HGPS cell (cell line): ENCODE measurements around a stretch of chr10.

- RRBS, result no CpG with 5 or more reads among the region's 1 CpG
Measured at GRCh38 chr10:37026624-37027038, 98.8 kb upstream of the ANKRD30A start.

- RRBS, result no CpG with 5 or more reads among the region's 3 CpGs
Measured at GRCh38 chr10:37748810-37749350, 108.5 kb downstream of the ZNF248 start.

DNA sequence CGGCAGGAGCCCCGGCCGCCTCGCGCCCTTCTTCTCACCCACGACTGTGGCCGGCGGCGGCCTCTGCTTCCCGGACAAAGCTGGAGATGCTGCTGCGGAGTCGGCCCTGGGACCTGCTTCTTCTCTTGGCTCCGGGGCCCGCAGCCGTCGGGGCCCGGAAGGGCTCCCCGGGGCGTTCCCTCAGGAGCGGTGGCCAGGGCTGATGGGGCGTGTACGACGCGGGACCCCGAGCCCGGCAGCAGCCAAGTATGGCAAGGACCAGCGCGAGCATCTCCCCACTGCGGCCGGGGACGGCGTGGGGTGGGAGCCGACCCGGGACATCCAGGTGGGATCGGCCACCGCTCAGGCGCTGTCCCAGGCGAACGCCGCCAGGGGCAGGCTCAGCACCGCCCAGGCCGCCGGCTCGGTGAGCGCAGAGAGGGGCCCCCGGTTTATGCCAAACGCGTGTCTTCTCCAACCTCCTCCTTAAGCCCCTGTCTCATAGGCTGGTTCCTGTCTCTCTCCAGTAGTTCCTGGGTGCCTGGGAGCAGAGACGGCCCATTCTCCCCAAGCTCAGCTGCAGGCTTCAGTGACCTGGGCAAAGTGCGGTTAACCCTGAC is 27.5 kb upstream of the BMS1 start:
- RRBS, result 8% methylated on average over 21 of the region's 50 CpGs

DNA sequence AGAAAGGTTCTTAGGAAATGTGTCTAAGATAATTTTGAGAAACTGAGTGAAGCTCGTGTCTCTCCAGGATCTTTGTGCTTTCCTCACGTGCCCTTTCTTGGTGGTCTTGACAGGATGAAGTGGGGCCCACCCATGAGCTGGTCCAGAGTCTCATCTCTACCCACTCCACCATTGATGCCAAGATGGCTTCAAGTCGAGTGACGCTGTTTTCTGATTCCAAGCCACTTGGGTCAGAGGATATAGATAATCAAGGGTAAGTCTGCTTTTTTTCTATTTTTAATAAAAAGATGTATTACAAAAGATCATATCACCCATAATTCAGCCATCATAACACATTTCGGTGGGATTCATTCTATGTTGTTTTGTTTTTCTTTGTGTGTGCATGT is 11.1 kb downstream of the BMS1 start:
- RRBS, result no CpG with 5 or more reads among the region's 5 CpGs

- RRBS, result 15% methylated on average over 4 of the region's 42 CpGs
Measured at GRCh38 chr10:42951461-42952286, 125.2 kb upstream of the RET start.

DNA sequence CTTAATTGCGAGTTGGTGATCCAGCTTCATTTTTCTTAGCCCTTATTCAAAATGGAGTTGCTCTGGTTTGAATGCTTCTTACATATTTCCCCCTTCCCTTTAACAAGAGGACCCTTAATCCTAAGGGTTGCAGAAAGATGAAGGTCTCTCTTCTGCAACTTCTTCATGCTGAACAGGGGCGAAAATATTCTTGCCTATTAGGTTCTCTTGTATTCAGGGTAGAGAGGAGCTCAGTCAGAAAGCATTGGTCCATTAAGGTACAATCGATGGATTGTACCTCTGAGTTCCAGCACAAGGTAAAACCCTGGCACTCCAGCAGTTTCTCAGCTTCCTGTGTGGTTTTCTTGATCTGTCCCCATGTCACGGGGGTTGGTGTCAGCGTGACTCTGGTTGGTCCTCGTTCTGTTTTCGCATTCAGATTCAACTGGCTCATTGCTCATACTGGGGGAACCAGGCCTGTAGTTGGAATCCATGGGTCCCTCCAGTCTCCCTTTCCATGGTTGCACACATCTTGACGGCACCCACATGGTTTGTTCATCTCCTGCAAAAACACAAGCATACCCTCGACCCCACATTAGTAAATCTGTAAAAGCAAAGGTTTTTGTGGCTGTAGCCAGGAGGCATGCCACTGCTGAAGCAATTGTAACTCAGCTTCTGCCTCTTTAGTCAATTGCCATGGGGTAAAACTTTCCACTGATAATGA is 32.7 kb upstream of the RASGEF1A start:
- RRBS, result no CpG with 5 or more reads among the region's 9 CpGs

- RRBS, result no CpG with 5 or more reads among the region's 18 CpGs
Measured at GRCh38 chr10:43395586-43396096, 13.3 kb downstream of the HNRNPF start.

DNA sequence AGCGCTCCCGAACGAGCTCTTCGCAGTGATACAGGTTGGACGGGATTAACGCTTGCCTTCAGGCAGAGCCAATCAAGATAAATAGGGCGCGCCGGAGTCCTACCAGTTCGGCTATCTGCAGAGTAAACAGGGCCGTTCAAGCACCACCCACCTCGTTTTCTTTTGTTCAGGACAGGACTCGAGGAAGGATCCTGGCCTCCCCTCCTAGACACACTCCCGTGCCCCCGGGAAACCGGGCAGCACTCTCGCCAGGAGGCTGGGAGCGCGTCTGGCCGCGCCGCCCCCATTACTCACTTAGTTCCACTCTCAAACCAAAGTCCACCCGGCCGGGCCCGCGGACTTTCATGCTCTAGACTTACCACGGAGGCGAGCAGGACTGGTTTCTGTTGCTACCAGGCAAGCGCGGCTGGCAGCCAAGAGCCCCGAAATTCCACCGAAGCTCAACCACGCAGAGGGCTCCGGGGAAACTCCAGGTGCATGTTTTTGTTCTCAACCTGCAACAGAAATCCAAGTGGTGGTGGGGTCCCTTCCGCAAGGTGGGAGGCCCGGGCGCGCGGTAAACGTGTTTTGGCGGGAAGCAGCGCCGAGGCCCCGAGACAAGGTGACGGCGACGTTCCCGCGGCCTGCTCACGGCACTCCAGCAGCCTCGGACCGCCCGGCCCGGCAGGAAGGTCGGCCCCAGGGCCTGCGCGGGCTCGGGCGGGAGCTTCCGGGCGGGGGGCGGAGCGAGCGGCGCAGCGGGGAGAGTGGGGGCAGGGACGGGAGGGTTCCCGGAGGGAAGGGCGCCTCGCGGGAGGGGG is 12.7 kb downstream of the HNRNPF start:
- RRBS, result 2% methylated on average over 26 of the region's 71 CpGs

- RRBS, result 1% methylated on average over 16 of the region's 48 CpGs
Measured at GRCh38 chr10:43397110-43397652, 11.8 kb downstream of the HNRNPF start.

- RRBS, result 3% methylated on average over 7 of the region's 47 CpGs
Measured at GRCh38 chr10:43408037-43408661, 837 bp downstream of the HNRNPF start.

DNA sequence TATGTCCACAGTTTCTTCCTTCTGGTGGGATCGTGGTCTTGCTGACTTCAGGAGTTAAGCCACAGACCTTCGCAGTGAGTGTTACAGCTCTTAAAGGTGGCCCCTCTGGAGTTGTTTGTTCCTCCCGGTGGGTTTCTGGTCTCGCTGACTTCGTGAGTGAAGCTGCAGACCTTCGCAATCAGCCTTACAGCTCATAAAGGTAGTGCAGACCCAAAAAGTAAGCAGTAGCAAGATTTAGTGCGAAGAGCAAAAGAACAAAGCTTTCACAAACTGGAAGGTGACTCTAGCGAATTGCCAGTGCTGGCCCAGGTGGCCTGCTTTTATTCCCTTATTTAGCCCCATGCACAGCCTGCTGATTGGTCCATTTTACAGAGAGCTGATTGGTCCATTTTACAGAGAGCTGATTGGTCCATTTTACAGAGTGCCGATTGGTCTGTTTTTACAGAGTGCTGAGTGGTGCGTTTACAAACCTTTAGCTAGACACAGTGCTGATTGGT is 111.0 kb upstream of the ZNF32 start:
- RRBS, result no CpG with 5 or more reads among the region's 10 CpGs

DNA sequence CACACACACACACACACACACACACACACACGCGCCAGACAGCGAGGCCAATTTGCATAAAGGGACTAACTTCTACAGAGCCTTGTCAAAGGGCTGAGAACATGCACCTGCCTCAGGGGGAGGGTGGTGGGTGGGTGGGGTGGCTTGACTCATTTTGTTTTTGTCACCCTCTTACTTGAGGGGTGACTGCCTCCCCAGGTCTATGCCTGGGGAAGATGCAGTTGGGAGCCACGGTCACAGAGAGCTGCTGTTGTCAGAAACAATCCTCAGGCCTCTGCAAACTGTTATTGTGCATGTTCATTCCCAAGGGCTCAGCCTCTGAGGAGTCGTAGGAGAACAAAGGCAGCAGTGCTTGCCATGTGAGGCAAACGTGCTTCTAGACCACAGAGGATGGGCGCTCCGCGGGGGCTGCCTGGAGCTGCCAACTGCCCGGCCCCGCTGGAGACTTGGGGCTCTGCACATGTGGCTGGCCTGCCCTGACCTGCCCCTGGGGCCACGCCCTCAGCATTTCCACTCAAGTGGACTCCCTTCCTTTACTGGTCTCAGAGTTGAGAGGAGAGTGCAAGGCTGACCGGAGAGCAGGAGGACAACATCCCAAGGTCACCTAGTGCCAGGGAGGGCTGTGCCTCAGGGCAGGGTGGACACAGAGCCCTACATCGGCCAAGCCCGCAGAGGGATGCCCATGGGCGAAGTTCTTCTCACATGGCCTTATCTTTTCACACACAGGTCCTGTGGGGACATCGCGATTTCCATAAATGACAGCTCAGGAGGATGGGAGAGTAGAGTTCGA is 222.2 kb upstream of the ZNF32 start:
- RRBS, result no CpG with 5 or more reads among the region's 19 CpGs

DNA sequence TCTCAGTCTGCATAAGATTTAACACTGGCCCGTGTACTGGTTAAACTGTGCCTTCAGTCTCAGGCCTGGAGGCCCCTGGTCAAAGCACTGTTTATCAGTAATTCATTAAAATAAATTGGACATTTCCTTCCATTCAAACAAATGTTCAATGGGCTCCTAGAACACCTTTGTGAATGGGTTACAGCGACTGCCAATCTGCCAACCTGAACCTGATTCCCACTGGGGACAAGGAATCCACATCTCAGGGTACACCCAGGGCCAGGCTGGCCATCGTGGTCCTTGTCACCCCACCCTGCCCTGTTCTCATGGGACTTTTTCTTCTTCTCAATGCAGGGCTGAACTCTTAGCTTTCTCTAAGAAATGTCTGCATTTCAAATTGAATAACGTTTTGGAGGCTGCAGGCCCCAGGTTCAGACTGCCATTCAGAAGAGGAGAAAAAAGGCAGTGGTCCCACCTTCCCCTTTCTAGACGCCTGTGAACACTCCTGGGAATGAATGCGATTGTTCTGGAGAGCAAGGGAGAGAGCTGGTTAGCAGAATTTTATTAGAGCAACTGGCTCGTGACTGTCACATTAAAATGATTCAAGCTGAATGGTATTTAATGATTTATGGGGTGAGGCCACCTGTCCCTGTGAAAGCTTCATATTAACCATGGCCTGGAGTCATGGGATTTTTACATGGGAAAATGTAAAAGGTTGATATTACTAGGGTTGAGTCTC is 8.7 kb downstream of the CXCL12 start:
- RRBS, result no CpG with 5 or more reads among the region's 7 CpGs

GRCh38 chr10:44380740-44381272 is 4.1 kb downstream of the CXCL12 start:
- RRBS, result no CpG with 5 or more reads among the region's 9 CpGs

DNA sequence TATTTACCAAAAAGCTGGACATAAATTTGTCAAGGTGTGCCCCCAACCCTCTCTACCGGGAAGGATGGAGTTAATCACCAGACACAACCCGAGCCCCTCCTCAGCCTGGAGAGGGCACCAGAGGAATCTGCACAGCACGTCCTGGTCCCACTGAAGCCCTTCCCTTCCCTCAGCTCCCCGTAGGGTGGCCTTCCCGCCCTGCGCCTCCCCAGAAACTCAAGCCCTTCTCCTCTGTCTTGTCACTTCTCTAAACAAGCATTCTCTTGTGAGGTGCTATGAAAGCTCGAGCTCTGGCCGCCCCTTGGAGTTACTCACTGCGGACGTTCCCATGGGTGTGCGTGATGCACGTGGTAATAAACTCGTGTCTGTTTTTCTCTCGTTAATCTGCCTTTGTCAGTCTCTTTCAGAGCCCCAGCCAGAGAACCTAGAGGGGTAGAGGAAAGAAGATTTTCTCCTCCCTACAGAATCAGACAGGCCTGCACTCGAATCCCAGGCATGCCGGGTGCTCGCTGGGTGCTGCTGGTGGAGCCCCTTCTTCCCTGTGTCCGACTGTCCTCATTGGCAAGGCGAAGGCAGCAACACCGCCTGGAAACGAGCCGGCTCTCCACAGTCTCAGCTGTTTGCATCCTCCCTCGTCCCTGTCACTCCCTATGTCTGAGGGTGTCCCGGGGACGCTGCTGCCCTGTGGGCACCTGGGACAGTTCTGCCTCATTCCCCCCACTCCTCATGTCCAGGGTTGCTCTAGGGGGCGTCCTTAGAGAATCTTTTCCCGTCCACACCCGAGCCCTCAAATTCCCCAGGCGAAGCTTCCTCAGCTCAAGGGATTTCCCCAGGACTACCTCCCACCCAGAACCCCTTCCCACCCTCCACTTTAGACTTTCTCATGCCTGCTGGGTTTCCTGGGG is 31.8 kb upstream of the TMEM72 start:
- RRBS, result 25% methylated on average over 9 of the region's 29 CpGs

- RRBS, result no CpG with 5 or more reads among the region's 2 CpGs
Measured at GRCh38 chr10:44940134-44940494, 19.5 kb upstream of the RASSF4 start.

GRCh38 chr10:44960321-44961427 is 1.1 kb downstream of the RASSF4 start:
- RRBS, result no CpG with 5 or more reads among the region's 14 CpGs

GRCh38 chr10:44967506-44968095 is 8.0 kb downstream of the RASSF4 start:
- RRBS, result no CpG with 5 or more reads among the region's 11 CpGs

DNA sequence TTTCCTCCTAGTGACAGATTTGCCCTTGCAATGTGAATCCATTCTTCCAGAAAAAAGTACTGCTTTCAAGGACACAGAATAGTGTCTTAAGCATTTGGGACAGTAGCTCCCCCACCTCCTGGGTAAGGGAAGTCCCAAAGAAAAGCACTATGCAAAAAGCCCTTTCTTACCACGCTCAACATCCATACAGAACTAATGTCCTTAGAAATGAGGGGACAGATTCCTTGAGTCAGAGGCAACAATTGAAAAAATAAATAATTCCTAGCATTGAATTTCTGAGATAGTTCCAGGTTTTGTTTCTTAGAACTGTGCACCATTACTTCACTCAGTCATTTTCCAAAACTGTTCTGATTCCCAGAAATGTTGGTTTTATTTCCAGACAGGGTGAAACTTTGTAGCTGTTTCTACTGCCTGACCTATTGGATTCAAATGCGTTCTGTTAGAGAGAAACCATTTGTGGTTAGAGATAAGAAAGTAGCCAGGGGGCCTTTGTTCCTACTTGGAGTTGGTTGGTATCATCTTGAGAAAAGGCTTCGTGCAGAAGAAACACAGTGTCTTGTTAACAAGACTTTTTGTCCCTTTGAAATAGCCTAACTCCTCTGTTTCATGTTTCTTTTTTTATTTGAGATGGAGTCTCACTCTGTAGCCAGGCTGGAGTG is 8.0 kb upstream of the DEPP1 start:
- RRBS, result no CpG with 5 or more reads among the region's 3 CpGs

DNA sequence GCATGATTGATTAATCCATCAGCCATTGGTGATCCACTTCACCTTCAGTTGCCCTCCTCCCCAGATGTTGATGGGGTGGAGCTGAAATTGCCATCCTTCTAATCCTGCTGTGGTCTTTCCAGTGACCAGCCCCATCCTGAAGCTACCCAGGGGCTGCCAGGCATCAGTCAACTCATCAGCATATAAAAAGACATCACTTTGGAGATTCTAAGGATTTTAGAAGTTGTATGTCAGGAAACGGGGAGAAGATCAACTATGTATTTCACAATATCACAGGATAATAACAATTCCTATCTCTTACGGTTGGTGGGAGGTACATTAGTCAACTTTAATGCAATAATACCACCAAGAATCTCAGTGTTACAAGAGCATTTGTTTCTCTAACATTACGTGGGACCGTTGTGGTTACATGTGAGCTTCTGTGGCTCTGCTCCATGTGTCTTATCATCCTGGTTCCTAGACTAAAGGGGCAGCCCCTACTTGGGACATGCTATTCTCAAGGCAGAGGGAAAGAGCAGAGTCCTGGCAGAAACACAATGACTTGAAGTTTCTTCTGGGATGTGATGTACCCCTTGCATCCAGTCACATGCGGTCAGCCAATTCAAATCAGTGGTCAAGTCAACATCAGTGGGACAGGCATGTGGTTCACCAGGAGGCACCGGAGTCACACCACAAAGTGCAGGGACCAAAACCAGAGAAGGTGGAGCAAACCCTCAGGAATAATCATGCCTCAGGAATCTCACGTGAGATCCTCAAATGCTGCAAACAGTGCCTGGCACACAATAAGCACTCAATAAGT is 2.6 kb upstream of the ZNF22 start:
- RRBS, result no CpG with 5 or more reads among the region's 7 CpGs